HT1080 (cell line): ENCODE results near the genes CYP3A7, TRIM4 and AZGP1.

DNA sequence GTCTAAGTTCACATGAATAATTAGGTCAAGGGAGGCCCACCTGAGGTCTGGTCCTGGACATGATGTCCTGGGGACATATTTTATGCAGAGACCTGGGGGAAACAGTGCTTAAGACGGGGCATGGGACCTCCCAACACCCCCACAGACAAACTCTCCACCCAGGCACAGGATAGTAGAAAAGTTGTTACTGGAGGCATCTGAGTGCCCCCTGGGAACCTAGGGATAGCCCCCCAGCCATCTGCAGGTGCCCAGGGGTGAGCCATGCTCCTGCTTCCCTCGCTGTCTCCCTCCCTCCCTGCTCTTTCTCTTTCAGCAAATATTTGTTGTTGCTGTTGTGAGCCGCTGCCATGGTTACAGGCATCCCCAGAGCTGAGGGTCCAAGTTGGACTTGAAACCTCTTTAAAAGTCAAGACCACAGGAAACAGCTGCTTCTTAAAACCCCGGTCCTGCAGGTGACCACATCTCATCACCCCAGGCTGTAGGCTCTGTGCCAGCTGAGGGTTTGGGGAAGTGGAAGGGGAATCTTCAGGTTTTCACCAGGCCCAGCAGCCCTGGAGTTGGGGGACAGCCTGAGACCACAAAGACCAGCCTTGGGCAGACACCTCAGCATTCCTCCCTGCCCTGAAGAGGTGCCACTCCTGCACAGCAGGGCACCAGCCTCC lies 24.4 kb downstream of the NPTX2 start:
RAMPAGE:
- cytosol, long total RNA = no peak
- long total RNA = no peak
- nucleus, long total RNA = no peak

DNA sequence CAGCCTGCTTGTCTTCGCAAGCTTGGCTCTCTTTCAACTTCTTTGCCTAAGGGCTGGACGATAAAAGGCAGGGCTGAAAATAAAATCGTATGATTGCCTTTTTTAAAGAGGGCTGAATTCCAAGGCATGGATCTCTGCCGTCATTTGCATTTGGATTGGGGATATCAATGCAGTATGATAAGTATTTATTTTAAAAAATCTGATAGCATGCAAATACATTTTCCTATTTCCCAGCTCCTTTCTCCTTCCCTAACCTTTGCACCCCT lies 80.5 kb downstream of the NPTX2 start:
RAMPAGE:
- cytosol, long total RNA = no peak
- long total RNA = no peak
- nucleus, long total RNA = no peak

DNA sequence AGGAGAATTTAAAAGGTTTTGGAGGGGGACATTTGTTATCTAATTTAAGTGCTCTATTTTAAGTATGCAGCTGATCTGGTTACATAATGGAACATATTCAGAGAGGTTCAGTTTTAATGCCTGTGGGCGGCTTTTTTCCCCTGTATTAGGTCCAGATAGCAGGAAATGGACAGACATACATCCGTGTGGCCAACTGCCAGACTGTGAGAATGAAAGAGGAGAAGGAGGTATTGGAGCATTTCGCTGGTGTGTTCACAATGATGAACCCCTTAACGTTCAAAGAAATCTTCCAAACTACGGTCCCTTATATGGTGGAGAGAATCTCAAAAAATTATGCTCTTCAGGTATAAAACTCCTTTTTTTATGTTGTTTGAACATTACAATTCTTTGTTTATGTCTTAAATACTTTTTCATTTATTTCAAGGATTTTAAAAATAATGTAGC lies 32.6 kb downstream of the TRRAP start:
RAMPAGE:
- cytosol, long total RNA = no peak
- long total RNA = no peak
- nucleus, long total RNA = no peak

GRCh38 chr7:99038097-99038938 lies 105.6 kb downstream of the SMURF1 start:
RAMPAGE:
- cytosol, long total RNA = no peak
- long total RNA = no peak
- nucleus, long total RNA = no peak

GRCh38 chr7:99095736-99096684 lies 47.9 kb downstream of the SMURF1 start:
RAMPAGE:
- cytosol, long total RNA = no peak
- long total RNA = no peak
- nucleus, long total RNA = no peak

RAMPAGE:
- cytosol, long total RNA = no peak
- long total RNA = no peak
- nucleus, long total RNA = no peak
These were observed 23.4 kb downstream of the SMURF1 start for GRCh38 chr7:99120386-99121010.

RAMPAGE:
- cytosol, long total RNA = no peak
- long total RNA = no peak
- nucleus, long total RNA = no peak
These were observed 16.4 kb upstream of the ARPC1B start for GRCh38 chr7:99357961-99358670.

GRCh38 chr7:99398837-99399743 lies 9.3 kb downstream of the PDAP1 start:
RAMPAGE:
- cytosol, long total RNA = no peak
- long total RNA = no peak
- nucleus, long total RNA = no peak

DNA sequence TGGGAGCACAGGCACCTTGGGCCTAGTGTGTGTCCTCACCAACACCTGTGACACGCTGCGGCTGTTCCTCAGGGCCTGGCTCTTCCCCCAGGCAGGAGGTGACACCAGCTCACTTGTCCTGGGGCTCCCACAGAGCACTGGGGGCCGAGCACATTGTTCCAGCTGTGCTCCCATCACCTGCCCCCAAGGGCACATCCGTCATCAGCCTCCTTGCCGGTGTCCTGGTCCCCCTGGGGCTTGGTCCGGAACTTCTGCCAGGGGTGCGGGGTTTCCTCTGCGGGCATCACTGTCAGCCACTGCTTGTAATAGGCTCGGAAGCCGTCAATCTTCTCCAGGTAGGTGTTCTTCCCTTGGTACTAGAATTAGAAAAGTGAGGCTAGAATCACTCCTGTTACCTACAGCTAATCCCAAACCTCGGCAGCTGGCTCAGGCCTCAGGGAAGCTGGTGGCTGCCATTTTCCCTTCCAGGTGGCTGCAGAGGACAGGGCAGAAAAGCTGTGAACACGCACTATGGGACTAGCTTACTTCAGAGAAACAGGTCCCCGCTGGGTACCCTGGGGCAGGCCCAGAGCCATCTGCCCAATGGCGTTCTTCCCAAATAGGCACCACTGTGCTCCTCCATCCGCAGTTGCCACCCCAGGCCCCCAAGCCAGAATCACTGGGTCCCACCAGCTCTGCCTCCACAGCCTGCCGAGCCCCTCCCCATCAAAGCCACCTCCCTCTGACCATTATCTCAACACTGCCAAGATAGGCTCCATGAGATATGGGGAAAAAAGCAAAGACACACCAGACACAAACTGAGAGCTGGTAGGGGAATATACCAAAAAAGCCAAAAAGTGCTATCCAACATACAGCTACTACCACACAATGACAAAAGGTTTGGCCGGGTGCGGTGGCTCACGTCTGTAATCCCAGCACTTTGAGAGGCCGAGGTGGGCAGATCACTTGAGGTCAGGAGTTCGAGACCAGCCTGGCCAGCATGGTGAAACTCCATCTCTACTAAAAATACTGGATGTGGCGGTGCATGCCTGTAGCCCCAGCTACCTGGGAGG lies 11.4 kb downstream of the BUD31 start:
RAMPAGE:
- cytosol, long total RNA = no peak
- long total RNA = no peak
- nucleus, long total RNA = no peak

RAMPAGE:
- cytosol, long total RNA = no peak
- long total RNA = no peak
- nucleus, long total RNA = no peak
These were observed 12.9 kb downstream of the ZNF655 start for GRCh38 chr7:99571167-99571986.

DNA sequence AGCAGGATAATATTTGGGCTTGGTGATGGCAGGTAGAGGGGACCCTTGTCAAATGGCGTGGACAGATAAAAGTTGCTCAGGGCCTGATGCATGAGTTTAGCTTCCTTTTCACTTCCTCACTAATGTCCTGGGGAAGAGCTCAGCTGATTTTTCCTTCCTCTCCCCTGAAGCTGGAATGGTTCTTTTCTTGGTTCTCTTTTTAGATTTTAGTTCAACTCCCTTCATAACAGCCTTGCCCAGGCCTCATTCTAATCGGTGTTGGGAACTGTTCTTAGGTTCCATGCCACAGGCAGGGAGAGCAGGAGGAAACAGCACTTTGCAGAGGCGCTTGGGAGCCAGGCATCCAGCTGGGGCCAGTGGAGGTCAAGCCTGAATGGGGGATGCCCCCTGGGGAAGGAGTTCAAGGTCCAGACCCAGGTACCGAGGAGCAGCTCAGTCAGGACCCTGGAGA lies 4.4 kb downstream of the ZSCAN25 start:
RAMPAGE:
- cytosol, long total RNA = no peak
- long total RNA = no peak
- nucleus, long total RNA = no peak

DNA sequence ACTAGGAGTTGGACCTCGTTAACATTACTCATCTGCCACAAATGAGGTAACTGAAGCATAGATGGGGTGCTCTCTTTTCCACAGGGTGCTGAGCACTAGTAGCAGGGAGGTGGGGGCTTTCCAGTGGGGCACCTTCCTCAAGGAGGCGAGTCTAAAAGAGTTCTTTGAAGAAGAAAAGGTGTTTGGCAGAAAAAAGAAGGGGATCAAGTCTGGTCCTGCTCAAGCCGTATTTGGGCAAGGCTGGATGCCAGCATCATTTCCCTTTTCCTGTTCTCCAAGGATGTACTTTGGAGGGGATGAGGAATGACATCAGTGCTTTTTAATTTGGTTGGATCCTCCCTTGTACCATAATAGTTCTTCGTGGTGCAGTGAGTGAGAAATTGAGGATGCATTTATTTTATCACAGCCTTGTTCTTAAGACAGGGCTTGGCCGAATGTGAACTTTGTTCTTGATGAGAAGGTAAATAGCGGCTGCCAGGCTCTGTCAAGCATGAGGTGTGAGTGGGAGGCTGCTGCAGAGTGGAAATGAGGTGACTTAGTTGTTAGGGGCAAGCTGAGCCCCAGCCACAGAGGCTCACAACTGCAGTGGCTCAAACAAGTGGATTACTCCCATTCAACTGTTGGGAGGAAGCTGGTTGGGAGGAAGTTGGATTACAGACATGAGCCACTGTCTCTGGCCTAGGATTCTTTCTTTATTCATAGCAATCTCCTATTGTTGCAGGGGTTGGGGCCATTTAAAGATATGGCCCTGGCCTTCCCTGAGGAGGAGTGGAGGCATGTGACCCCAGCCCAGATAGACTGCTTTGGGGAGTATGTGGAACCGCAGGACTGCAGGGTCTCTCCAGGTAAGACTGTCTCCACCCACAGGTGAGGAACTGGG lies 6.8 kb downstream of the ZSCAN25 start:
RAMPAGE:
- cytosol, long total RNA = no peak
- long total RNA = no peak
- nucleus, long total RNA = no peak

RAMPAGE:
- cytosol, long total RNA = no peak
- long total RNA = no peak
- nucleus, long total RNA = no peak
These were observed 13.1 kb downstream of the CYP3A5 start for GRCh38 chr7:99666684-99667197.

RAMPAGE:
- cytosol, long total RNA = no peak
- long total RNA = no peak
- nucleus, long total RNA = no peak
These were observed 13.7 kb upstream of the CYP3A5 start for GRCh38 chr7:99693238-99694087.

DNA sequence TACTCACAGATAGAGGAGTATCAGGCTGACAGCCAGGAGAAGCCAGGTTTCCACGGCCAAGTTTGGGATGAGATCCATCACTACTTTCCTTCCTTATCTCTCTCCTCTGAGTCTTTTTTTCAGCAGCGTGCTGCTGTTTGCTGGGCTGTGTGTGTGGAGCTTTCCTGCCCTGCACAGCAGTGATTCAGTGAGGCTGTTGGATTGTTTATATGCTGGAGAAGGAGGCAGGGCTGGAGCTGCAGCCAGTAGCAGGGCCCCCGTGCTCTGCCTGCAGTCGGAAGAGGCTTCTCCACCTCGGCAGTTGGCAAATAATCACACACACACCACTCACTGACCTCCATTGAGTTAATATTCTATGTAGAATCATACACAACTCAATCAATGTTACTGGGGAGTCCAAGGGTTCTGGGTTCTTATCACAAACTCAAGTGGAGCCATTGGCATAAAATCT lies at the start of gene CYP3A7:
TSS of gene CYP3A7 (minus strand) at position 181 of the 451 bp plus-strand sequence.
RAMPAGE:
- cytosol, long total RNA = no peak
- long total RNA = no peak
- nucleus, long total RNA = no peak

DNA sequence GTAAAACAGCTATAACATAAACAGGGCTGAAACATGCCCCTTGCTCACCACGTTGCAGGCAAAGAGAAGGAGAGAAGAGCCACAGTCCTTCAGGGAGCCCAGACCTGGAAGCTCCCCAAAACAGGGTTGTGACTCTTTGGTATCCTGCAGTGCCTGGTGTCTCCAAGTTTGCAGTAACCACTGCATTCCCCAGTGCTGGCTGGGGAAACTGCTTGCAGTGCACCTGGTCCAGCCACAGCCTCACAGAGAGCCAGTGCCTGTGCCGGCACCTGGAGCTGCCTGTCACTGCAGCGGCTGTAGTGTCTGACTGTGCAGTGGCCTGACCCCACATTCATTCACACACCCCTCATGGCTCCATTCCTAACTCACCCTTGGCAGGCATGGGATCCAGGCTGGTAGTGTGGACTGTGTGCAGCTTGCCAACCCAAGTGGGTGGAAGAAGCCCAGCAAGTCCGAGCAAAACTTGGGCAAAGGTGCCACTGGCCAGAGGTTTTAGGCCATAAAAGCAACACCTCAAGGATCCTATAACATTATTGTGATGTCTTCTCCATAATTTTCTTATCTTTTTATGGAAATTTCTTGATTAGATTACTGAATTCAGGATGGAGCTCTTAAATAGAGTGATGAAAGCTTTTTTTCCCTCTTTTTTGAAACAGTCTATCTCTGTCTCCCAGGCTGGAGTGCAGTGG lies 3.7 kb upstream of the CYP3A43 start:
RAMPAGE:
- cytosol, long total RNA = no peak
- long total RNA = no peak
- nucleus, long total RNA = no peak

RAMPAGE:
- cytosol, long total RNA = no peak
- long total RNA = no peak
- nucleus, long total RNA = no peak
These were observed 921 bp upstream of the CYP3A43 start for GRCh38 chr7:99826700-99827484.

DNA sequence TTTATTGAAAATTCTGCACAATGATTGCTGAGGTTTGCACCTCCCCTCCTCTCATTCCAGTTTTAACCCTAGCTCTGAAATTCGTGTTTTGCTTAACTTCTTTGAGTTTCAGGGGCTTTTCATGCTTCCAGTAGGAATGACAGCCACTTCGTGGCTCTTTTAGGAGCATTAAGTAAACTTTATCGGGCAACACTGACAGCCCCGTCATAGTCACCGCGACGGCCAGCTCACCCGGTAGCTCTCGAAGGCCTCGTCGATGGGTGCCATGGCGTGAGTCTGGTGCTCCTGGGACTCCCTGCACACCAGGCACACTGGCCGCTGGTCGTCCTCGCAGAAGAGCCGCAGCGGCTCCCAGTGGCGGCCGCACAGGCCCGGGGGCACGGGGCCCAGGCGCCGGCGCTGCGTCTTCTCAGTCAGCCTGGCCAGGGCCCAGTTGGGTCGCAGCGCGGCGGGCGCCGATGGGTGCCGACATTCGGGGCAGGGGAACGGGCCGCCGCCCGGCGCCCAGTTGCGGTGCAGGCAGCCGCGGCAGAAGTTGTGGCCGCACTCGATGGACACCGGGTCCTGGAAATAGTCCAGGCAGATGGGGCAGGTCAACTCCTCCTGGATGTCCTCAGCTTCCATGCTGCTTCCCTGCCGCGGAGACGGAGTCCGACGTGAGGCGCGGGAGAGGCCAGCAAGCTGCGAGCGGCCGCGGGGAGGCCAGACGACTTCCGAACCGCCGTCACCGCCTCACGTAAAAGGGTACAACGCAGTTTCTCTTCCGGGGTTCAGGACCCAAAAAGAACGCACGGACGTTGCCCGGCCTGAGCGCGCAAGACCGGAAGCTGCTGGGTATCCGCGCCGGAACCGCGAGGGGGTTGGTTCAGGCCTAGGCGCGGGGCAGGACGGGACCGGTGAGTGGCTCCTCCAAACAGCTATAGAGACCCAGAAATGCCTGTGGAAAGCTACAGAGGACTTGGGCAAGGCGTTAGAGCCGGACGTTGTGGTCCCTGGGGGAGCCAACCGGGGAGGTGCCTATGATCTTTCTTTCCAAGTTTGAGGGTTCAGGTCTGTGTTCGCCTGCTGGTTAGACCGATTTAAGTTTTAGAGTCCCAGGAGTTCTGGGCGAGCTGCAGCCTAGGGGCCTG lies at the start of gene TRIM4:
TSS of gene TRIM4 (minus strand) at position 753 of the 1,130 bp plus-strand sequence.
RAMPAGE:
- cytosol, long total RNA = no peak
- long total RNA = no peak
- nucleus, long total RNA = no peak

GRCh38 chr7:99975391-99976417 lies at the start of gene AZGP1:
Gene AZGP1 (minus strand): TSS chr7:99976031.
RAMPAGE:
- cytosol, long total RNA = no peak
- long total RNA = no peak
- nucleus, long total RNA = no peak

RAMPAGE:
- cytosol, long total RNA = no peak
- long total RNA = no peak
- nucleus, long total RNA = no peak
These were observed 4.6 kb upstream of the AZGP1 start for GRCh38 chr7:99980343-99980891.